AG09319 (cell line): ENCODE measurements around the gene CCDC88A.

GRCh38 chr2:54960092-54960526 lies 90.1 kb downstream of the RTN4 start:
- RRBS, result no CpG with 5 or more reads among the region's 8 CpGs

- RRBS, result no CpG with 5 or more reads among the region's 10 CpGs
These were observed 81.6 kb downstream of the RTN4 start for GRCh38 chr2:54968490-54969287.

GRCh38 chr2:54980609-54981428 lies 69.4 kb downstream of the RTN4 start:
- RRBS, result no CpG with 5 or more reads among the region's 8 CpGs

- RRBS, result no CpG with 5 or more reads among the region's 2 CpGs
These were observed 67.8 kb downstream of the RTN4 start for GRCh38 chr2:54982403-54982858.

DNA sequence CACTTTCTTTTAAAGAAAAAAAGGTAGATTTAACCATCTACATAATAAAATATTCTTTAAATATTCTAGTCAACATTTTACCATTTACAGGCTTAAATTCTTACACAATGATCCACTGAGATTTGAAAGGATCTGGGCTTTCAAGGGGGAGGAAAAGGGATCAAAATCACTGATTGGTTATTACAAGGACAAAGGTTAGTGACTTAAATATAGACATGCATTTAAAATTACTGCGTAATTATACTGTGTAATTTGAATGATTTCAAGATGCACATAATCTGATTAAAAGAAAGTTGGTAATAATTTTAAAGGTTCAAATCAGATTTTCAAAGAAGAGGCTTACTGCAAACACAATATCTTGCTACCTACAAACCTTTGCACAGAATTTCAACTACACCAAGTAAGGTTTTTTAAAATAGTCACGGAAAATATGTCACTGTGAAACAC lies 40.9 kb downstream of the RTN4 start:
- RRBS, result no CpG with 5 or more reads among the region's 2 CpGs

DNA sequence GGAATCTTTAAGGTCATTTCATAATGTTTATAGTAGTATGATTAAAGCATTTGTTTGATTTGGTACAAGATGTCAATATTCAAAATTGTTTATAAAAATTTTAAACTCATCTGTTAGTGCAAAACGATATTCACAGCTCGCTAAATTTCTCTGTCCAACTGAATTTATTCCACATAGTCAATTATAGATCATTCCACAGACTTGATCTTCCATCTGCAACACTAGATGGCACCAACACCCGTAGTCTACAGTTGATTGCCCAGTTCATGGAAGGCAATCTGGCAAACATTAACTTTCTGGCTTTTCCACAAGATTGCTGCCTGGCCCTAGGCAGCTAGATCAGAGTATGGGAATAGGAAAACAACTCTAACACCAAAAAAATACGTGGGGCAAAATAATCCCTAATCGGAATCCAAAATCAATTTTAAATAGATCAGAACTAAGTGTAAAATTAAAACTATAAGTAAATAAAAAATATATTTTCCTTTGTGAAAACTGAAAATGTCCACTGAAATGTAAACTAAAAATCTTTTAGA lies 35.3 kb downstream of the RTN4 start:
- RRBS, result no CpG with 5 or more reads among the region's 5 CpGs

GRCh38 chr2:55026694-55027572 lies 23.3 kb downstream of the RTN4 start:
- RRBS, result no CpG with 5 or more reads among the region's 10 CpGs

DNA sequence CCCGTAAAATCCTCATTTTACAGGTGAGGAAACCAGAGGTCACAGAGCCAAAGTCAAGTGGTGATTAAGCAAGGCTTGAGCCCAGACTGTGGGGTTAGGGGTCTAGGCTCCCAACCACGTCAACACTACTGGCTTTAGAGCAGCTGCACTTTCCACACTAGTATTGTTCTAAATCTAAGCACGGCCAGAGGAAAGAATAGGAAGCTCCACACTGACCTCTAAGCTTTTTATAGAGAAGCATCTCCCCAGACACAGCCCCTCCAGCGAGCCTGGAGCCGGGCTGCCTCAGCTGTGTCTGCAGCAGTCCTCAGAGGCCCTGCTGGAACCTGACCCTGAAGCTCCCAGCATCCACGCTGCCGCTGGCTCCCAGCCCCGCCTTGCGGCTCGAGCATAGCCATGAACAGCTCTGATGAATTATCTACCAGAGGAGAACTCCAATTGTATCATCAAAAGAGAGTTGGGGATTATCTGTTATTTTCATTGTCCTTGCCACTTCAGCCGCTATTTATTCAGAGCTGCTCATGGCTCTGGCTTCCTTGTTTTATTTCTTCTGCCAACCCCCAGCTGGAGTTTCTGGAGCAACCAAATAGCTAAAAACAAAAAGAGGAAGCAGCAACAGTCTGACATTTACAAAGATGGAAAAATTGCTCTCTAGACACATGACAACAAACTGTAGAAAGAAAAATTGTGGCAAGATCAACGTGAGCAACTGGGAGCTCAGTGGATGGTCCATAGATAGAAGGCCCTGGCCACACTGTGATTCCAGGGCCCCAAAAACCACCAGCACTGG lies 62.2 kb upstream of the RTN4 start:
- RRBS, result no CpG with 5 or more reads among the region's 12 CpGs

DNA sequence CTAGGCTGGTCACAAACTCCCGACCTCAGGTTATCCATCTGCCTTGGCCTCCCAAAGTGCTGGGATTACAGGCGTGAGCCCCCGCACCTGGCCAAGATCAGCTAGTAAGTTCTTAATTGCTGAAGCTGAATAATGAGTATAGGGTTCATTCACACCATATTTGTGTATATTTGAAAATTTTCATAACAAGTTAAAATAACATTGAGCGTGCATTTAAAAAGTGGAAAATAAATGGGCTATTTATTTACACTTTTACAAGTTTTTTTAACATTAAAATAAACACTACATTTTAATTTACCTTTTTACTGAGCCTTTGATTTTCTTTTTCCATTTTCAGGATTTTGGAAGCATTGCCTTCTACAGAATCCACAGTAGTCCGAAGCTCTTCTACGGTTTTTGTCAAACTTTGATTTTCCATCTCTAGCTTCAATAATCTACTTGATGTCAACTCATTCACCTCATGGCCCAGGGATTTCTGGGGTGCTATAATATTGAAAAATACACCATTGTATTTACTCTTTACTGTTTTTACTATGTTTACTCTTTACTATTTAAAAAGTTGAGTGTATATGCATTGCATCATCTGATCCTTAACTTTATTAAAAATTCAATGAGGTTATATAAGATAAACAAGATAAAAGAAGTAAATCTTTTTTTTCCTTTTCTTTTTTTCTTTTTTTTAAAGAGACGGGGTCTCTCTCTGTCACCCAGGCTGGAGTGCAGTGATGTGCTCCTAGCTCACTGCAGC lies 70.3 kb upstream of the MTIF2 start:
- RRBS, result no CpG with 5 or more reads among the region's 7 CpGs

DNA sequence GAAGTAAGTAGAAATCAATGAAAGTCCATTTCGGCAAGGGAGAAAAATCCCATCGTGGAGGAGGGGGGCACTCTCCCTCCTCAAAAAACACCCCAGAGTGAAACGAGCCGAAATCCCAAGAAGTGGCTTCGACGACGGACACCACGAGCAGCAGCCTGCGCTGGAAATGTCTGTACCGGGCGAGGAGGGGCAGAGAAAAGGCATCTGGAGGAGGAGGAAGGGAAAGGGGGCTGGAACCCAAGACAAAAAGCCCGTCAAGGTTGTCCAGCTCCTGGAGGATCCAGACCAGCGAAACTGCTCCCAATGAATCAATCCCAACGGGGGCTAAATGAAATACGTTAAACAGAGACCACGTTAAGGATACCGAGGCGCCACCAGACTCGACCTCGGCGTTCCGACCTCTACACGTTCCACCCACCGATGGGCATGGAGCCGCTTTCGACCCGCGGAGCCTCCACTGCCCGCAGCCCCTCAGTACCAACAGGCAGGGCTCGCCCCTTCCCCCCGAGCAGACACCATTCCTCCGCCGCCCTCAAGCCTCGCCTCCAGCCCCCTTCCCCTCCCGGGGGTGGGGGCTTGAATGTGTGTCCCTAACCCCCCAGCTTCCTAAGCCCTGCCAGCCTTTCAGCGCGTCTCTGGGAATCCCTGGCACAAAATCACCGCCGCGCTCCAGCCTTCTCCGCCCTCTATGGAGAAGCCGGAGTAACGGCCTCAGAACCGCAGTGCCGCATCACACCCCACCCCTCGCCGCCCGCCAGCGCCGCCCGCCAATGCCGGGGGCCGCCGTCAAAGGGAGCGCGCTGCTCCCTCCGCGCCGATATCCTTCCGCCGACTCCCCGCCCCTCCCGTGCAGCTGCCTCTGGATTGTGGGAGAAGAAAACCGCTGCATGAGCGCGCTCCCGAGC lies at the start of gene CCDC88A:
Gene CCDC88A, minus strand, starts transcription at position 707 of the 905 bp plus-strand sequence.
- RRBS, result under 1% methylated on average over 11 of the region's 67 CpGs

DNA sequence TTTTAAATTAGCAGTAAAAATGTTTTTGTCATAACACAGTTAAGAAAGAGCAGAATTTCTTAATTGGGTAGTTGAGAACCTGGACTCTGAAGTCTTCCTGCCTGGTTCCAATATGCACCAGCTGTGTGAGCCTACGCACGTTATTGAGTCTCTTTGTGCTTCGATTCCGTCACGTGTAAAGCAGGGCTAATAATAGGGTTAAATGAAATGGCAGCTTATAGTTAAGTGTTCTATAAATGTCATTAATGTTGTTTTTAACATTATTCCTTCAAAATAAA lies 1.2 kb upstream of the CCDC88A start:
- RRBS, result no CpG with 5 or more reads among the region's 5 CpGs

DNA sequence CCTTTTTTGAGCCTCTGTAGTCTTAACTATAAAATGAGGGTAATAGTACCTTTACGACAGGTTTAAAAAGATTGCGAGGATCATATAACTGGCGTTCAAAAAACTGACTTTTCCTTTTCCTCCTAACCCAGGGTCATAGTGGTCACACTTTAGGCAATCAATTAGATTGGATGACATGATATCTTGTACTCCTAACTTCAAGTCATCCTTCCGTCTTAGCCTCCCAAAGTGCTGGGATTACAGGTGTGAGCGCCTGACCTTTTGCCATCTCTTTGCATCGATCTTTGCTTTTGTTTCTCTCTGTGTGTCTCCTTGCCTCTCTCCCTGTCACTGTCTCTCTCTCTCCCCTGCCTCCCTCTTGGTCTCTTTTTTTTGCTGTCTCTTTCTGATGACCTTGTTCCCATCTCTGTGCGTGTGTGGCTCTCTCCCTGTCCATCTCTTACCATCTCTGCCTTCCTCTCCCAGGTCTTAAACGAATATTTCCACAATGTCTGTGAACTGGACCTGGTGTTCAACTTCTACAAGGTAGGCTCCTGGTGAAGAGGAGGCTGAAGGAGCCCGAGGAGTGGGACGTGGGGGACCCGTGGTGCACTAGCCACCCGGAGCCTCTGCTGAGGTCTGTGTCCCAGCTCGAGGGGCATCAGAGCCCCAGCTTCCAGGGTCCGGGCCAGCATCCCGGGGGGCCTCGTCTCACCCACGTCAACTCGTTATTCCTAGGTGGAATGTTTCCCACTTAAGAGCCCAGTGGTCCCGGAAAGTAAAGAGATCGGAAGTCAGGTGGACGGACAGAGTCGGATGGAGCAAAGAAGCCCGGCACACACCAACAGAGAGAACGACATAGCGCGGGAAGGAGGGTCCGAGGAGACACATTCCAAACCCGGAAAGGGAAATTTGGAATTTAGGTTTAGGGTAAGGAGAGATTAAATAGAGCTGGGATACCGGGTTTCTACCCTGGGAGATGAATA lies 725 bp downstream of the PNPT1 start:
- RRBS, result 4% methylated on average over 12 of the region's 29 CpGs

GRCh38 chr2:55701880-55702246 lies 8.2 kb upstream of the PNPT1 start:
- RRBS, result no CpG with 5 or more reads among the region's 1 CpG

GRCh38 chr2:55862220-55862591 lies 61.4 kb downstream of the EFEMP1 start:
- RRBS, result no CpG with 5 or more reads among the region's 3 CpGs

GRCh38 chr2:56117699-56118298 lies 66.0 kb upstream of the CCDC85A start:
- RRBS, result no CpG with 5 or more reads among the region's 5 CpGs

GRCh38 chr2:57075281-57075773 lies 891.5 kb downstream of the CCDC85A start:
- RRBS, result no CpG with 5 or more reads among the region's 2 CpGs

GRCh38 chr2:58023648-58023885 lies 23.0 kb upstream of the VRK2 start:
- RRBS, result no CpG with 5 or more reads among the region's 1 CpG

DNA sequence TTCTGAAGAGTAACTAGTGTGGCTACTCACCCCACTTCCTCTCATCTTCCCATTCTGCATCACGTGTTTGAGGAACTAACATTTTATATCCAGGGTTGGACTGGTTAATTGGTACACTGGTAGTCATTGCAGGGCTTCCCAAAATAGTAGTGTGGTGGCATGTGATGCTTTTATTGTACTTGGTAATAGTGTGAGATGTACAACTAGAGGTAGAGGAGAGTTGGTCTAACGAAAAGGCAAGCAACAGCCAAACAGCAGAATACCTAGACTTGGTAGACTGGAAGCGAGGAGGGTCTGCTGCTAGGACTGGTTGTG lies 9.9 kb downstream of the VRK2 start:
- RRBS, result no CpG with 5 or more reads among the region's 3 CpGs

GRCh38 chr2:58107594-58108022 lies 61.0 kb downstream of the VRK2 start:
- RRBS, result no CpG with 5 or more reads among the region's 5 CpGs

DNA sequence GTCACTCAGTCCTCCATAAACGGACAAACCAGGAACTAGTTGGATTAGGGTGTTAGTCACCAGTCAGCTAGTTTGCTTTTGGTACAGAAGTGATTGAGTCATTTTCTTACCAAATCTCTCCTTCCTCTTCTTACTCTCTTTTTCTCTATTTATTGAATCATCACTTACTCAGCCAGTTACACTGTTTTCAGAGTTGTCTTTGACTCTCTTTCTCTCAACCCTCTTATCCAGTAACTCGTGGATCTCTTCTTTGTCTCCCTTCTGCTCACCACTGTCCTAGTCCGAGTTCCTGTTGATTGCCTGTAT lies 61.4 kb downstream of the VRK2 start:
- RRBS, result no CpG with 5 or more reads among the region's 3 CpGs